ENCODE measurements around a stretch of chr20.

- RRBS = no CpG with 5 or more reads among the region's 3 CpGs
These were observed 27.1 kb downstream of the LBP start for GRCh38 chr20:38373436-38373712.

- RRBS = no CpG with 5 or more reads among the region's 7 CpGs
These were observed 22.2 kb upstream of the RALGAPB start for GRCh38 chr20:38450335-38450926.

- RRBS = 2% methylated on average over 10 of the region's 16 CpGs
These were observed 7.3 kb downstream of the SLC32A1 start for GRCh38 chr20:38731577-38731941.

DNA sequence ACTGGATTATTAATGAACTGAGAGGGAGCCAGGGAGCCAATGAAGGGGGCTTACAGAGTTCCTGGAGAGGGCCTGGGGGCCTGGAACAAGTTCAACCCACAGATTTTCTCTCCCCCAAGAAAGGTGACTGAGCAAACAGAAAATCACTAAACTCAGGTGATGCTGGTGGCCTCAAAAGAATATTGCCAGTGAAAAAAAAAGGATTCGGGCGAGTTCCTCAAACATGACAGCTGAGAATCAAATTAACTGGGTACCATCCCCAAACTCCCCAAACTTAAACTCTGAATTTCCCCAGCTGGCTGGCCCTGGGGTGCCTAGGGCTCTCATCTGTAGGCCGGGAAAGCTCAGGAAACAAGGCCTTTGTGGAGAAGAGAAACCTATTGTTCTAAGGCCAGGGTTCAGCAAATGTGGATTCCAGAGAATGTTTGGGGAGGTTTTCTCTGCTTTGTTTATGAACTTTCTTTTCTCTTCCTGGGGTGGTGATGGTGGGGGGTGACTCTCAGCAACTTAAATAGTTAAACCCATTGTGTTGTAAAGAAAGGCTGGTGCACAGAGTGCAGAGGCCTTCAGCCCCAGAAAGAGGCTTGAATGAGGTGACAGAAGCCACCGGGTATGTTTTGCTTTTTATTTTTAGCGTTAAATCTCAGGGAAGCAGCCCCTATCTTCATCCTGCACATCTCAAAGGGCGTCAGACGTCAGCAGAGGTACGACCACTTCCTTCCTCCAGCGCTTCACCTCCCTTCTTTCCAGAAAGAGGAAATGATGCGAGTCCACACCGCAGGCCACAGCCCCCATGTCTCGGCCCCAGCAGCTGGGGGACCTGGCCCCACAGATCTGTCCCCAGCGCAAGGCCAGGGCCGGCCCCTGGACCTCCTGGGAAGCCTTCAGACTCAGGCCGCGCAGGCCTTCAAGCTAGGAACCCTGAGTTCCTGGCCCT, 834 bp upstream of the PPP1R16B start:
- RRBS = no CpG with 5 or more reads among the region's 16 CpGs

DNA sequence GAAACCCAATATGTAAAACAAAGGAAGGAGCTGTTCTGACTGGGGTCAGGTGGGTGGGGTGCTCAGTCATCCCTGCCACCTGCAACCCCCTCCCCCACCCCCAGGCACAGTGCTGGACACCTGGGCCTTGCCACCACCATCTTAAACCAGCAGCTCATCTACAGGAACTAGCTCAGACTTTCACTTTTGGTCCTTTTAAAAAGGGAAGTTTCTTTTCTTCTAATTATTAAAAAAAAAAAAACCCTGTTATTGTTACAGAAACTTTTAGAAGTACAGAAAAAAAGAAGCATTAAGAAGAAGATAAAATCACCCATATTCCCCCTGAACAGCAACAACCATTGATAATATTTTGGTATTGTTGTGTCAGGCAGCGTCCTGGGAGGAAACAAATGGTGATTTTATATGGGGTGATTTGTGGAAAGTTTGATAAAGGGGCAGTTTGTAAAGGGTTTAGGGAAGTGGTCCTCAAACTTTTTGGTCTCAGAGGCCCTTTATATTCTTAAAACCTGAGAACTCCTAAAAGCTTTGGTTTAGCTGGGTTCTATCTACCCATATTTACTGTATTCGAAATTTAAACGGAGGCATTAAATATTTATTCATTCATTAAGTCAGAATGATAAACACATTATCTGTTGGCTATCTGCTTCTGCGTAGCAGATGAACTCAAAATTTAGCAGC, 37.2 kb downstream of the PPP1R16B start:
- RRBS = no CpG with 5 or more reads among the region's 4 CpGs

DNA sequence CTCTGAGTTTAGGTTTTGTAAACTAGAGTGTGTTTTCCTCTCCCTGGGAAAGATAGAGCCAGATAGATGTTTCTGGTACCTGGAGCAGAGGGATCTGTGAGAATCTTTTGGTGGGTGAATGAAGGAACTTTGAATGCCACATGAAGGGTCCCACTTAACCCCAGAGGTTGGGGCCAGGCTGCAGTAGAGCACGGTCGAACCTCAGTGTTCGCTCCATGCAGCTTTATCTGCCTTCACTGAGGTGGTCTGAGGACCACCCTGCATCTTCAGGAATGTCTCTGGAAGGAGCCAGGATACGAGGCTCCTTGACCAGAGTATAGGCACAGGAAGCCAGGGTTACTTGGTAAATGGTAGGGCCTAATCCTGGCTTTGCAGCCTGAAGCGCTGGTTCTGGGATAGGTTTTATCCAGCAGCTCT, 5.2 kb downstream of the FAM83D start:
- RRBS = no CpG with 5 or more reads among the region's 5 CpGs

- RRBS = no CpG with 5 or more reads among the region's 2 CpGs
These were observed 23.6 kb downstream of the DHX35 start for GRCh38 chr20:38985486-38986371.

- RRBS = no CpG with 5 or more reads among the region's 1 CpG
These were observed 409.6 kb downstream of the MAFB start for GRCh38 chr20:40279283-40279898.

- RRBS = no CpG with 5 or more reads among the region's 4 CpGs
These were observed 30.5 kb downstream of the MAFB start for GRCh38 chr20:40658382-40659094.

DNA sequence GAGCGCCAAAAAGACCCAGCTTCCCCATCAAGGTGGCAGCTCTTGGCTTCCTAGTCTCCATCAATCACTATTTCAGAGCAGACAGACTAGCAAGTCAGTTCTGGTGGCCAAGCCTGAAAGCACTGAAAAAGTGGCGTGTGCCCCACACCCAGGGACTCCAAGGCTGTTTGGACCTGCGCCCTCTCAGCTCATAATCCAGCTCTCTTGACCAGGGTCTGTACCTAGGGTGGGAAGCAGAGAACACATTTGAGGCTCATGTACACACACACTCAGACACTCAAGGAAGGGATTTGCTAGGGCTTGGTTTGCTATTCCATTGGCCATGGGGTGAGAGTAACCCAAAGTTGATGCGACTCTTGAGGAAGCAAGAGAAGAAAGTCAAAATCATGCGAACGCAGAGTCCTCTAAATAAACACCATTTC, 3.6 kb downstream of the MAFB start:
- RRBS = no CpG with 5 or more reads among the region's 6 CpGs

DNA sequence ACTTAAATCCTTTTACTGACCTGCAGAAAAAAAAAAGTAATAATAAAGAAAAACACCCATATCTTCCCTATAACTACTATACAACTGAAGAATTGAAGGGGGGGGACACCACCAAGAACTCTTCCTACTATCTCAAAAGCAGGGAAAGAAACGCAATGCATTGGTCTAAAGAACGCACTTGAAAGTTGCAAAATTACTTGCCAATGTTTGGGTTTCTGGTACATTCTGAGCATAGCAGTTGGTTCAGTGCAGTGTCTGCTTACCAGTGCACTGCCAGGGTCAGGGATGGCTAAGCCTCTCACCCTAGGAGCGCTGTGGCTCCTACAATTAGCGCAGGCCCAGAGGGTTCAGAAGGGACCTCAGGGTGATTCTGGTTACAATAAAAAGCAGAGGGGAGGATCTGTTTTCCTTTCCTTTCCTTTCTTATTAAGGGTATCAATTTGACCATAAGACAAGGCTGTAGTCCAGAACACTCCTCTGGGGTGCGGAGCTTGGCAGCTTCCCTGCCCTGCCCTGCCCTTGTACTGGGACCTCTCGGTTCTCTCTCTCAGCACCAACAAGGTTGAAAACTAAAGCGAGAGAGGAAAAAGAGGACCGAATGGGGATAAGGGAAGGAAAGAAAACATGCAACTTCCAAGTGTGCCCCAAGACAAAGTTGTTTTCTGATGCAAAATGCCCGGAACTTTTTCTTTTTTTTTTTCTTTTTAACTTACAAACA, 2.6 kb downstream of the MAFB start:
- RRBS = no CpG with 5 or more reads among the region's 9 CpGs

DNA sequence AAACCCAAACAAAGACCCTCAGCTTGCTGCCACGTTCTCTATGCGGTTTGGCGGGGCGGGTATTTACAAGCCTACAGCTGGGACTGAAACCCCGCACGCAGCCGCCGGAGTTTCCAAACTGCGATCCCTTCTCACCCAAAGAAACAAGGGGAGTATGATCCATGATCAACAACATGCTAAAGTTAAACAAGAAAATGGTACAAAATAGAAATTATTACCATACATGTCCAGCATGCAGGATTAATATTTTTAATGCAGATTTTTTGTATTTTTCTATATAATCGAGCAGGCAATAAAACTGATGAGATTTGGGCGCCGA, 2.1 kb downstream of the MAFB start:
- RRBS = no CpG with 5 or more reads among the region's 12 CpGs

DNA sequence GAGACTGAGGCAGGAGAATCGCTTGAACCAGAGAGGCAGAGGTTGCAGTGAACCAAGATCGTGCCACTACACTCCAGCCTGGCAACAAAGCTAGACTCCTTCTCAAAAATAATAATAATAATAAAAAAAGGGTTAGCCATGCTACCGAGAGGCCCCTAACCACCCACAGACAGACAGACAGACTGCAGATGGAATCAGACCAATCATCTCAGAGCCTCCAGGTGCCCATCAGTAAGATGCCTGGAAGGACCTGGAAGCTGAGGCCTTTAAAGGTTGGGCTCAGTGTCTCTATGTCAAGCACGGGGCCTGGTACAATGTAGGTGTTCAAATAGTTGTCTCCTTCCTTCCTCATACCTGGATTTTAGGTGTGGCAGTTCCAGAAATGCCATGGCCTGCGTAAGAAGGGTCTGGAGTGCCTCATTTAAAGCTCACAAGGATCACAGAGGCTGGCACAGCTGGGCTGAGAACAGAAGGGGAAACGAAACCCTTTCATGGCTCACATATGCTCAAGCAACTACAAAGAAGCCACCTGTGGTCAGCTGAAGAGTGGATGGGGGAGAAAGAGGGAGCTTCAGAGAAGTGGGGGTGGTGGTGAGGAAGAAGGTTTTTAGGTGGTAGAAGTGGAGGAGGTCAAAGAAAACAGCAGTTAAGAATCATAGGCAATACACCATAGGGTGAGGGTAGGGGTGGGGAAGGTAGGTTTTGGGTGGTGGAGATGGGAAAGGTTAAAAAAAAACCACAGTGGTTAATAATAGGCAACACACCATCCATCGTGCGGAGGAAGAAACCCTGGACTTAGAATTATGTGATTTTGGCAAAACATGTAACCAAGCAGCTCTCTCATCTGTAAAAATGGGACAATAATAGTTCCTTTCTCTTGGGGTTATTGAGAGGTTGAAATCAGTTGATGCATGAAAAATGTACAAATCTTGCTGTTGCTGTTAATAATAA, 17.1 kb upstream of the TOP1 start:
- RRBS = no CpG with 5 or more reads among the region's 8 CpGs

DNA sequence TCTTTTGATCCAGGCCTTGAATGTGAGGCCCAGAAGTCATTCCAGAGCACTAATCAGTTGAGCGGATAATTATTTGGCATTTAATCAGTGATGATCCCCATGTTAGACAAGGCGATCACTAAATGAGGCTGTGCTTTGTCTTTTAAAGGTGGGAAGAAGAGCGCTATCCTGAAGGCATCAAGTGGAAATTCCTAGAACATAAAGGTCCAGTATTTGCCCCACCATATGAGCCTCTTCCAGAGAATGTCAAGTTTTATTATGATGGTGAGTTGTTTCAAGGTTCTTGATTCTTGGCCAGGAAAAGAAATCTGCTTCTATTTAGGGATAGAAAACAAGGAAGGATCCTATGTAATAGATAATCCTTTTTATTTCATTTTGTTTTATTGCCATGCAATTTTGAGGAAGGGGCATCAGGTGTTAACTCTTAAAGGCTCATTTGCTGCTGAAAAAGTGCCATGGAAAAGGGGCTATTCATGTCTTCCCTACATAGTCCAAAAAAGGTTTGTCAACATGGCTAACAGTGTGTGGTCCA, 45.0 kb upstream of the PLCG1 start:
- RRBS = no CpG with 5 or more reads among the region's 3 CpGs

- RRBS = no CpG with 5 or more reads among the region's 4 CpGs
These were observed 2.2 kb downstream of the PLCG1 start for GRCh38 chr20:41139323-41140148.

DNA sequence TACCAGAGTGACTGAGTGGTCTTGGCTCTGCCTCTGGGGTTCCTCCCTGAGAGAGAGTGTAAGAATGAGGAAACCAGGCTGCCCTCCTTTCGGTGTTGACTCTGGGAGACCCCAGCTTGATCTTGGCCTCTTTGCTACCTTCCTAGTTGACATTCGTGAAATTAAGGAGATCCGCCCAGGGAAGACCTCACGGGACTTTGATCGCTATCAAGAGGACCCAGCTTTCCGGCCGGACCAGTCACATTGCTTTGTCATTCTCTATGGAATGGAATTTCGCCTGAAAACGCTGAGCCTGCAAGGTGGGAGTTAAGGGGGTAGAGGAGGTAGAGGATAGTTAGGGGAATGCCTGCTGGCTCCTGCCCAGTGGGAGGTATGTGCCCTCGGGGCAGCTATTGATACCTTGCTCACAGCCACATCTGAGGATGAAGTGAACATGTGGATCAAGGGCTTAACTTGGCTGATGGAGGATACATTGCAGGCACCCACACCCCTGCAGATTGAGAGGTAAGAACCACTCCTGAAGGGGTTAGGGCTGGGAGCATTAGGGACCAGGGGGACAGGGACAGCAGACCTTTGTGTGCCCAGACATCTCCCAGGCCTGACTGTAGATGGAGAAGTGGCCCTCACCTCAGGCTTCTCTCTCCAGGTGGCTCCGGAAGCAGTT, 22.2 kb downstream of the PLCG1 start:
- RRBS = no CpG with 5 or more reads among the region's 11 CpGs

DNA sequence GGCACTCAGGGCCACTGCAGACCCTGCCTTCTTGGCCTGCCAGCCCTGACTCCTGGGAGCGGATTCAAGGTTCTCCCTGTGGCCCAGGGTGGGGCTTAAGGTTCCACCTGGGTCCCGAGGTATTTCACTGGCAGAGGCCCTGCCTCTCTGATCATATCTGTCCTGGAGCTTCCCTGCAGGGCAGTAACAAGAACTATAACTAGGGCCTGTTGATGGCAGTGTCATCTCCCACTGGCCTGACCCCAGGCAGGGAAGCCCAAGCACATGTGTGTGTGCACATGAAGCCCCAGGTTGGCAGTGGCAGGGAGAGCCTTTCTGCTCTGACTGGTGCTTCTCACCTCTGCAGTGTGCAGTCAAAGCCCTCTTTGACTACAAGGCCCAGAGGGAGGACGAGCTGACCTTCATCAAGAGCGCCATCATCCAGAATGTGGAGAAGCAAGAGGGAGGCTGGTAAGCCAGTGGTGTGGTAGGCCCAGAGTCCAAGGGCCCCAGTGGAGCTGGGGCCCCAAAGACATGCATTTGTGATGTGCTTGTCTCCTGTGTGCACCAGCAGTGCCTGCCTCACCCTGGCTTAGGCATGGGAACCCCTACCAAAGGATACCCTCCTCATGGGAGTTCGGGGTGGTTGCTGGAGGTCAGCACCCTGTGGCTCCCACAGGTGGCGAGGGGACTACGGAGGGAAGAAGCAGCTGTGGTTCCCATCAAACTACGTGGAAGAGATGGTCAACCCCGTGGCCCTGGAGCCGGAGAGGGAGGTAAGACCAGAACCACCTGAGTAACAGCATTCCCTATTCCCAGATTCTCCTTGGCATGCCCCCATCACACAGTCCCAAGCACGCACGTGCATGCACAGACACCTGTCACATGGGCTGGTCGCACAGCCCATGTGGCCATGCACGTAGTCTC, 31.3 kb downstream of the PLCG1 start:
- RRBS = no CpG with 5 or more reads among the region's 14 CpGs

DNA sequence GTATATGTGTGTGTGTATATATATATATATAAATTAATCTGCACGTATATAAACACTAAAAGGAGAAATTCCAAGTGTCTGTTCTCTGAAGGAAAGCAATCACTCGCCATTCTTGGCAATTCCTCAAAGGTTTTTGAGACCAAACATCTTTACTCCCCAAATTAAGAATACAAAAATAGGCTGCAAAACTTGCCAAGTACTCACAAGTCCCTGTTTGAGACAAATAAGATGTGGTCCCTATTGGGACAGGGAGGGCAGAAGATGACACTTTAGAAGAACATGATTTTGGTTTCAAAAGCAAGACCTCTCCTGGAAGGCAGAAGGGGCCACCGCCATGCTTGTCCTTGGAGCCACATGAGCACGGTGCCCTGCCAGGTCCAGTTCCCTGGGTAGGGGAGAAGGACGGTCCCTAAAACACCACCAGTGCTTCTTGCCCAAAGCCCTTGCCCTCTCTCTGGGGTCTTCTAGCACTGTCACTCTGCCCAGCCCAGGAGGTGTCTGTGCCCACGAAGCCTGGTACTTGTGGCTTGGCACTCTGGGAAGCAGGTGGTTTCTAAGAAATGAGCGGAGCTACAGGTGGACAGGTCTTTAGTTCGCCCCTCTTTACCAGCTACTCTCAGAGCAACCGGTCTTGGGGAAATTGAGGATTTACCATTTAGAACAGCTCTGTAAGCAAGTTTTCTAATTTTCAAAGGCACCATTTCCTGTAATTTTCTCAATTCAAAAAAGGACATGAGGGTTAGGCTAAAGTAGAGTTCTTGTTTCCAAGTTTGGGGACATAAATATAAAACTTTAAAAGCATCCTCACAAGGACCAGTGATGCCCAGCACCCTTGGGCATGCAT, 46.0 kb downstream of the PLCG1 start:
- RRBS = no CpG with 5 or more reads among the region's 9 CpGs

GRCh38 chr20:41315976-41316429, 1.5 kb downstream of the ZHX3 start:
- RRBS = no CpG with 5 or more reads among the region's 6 CpGs

DNA sequence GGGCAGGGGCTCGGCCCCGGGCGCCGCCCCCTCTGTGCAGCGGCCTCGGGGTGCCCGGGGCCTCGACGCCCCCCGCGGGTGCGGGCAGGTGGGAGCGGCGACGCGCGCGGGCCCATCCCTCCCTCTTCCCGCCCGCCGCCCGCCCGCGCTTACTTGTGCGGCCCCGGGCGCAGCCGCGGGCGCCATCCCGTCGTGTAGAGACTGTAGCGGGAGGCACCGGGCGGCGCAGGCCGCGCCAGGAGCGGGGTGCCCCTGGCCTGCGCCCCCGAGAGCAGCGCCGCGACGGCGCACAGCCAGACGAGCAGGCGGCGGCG, 346 bp downstream of the EMILIN3 start:
- RRBS = 2% methylated on average over 16 of the region's 50 CpGs